ENCODE data around the genes GTSF1, OR6C1 and MYL6.

DNA sequence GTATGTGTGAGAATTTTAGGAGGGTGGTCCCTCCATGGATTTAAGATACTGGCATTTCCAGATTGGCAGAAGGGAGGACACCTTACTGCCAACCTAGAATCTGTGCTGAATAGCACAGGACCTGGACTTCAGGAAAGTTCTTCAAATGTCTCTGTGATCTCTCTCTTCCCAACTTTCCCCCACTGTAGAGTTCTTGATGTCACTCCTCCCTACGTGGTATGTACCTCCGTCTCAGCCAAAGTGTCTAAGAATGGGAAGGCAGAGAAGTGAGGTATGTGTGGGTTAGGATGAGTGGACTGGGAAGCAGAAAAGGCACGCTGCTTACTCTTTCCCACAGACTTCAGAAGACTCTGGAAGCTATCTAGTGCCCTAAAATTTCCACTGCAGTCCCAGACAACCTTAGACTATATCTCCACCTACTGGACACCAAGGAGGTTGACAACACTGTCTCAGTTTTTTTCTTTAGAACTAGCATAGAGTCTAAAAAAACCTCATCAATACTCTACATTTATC lies 20.4 kb upstream of the ITGA5 start:
- PRO-cap, 2 experiments = no peak in any of the 2 experiments

DNA sequence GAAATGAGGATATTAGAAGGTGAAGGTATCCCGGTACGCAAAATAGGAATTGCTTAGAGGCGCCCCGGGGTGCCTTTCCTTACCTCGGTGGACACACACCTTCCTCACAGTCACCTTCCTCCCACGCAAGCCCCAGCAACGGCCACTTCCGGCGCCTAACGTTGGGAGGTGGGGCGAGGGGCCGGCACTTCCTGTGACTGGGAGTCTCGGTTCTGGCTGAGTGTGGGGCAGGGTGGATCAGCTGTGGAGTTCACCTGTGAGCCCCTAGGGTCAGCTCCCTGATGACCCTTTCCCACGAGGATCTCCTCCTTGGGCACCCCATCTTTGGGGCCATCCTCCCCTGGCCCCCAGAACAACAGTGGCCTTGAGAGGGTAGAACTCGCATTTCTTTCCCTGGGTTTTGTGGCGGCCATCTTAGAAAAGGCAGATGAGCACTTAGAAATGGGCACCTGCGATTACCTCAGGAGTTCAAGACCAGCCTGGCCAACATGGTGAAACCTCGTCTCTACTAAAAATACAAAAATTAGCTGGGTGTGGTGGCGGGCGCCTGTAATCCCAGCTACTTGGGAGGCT lies at the start of gene GTSF1:
Gene GTSF1, minus strand, starts transcription at position 140 of the 573 bp plus-strand sequence.
- PRO-cap, 2 experiments = no peak in any of the 2 experiments

DNA sequence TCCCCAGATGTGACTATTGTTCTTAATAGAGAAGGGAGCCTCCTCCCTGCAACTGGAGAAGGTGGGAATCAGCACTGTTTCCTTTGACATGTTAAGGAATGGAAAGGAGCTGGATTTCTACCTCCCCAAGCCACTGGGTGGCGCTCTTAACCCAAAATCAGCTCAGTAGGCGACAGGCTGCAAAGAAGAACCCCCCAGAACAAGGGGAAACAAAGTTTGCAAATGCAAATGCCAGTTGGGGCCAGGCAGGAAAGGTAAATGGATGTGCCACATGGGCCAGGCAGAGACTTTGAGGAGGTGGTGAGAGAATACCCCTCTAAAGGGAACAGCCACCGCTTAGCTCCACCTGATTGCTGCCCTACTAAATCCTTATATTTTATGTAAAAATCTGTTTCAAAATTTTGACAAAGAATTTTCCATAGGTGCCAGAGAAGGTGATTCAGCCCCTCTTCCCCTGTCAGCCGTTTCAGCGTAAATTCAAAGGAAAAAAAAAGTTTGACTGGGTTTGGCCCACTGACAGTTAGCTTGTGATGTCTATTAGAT lies 22.2 kb upstream of the PDE1B start:
- PRO-cap, 2 experiments = no peak in any of the 2 experiments

DNA sequence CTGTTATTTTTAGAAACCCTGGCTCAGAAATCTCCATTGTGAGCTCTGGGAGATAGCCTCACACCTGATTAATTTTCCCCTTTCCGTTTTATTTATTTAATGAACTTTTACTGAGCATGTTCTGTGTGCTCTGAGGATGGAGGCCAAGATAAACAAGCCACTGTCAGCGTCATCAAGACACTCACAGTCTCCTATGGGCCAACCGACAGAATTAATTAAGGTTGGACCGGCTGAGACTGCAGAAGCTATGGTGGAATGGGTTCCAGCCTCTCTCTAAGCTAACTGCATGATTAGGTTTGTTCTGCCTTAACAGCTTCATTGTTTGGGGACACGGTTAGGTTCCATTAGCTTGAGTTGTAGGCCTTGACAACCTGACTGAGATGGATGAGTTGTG lies 13.6 kb downstream of the PDE1B start:
- PRO-cap, 2 experiments = no peak in any of the 2 experiments

- PRO-cap, 2 experiments = no peak in any of the 2 experiments
These were observed 40.7 kb downstream of the OR9K2 start for GRCh38 chr12:55166773-55167515.

DNA sequence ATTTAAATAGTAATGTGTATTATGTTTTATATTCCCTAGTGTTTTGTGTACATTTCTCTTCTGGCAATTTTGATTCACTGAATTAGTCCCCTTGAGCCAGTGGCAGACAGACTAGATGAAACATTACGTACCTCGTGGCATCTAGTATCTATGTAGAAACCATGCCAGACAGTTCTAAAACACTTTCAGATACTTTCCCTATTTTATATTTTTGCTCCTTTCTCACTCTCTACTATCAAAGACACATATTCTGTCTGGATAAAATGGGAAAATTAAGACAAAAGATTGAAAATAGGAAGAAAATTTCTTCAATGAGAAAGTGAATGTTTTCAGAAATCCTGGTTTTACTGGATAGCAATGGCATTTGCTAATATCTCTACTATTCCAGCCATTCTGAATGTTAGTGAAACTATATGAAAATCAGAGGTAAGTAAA lies at the start of gene OR6C1:
Gene OR6C1, plus strand, starts transcription at position 170 of the 435 bp plus-strand sequence.
- PRO-cap, 2 experiments = no peak in any of the 2 experiments

- PRO-cap, 2 experiments = no peak in any of the 2 experiments
These were observed 2.8 kb upstream of the BLOC1S1 start for GRCh38 chr12:55713032-55713530.

DNA sequence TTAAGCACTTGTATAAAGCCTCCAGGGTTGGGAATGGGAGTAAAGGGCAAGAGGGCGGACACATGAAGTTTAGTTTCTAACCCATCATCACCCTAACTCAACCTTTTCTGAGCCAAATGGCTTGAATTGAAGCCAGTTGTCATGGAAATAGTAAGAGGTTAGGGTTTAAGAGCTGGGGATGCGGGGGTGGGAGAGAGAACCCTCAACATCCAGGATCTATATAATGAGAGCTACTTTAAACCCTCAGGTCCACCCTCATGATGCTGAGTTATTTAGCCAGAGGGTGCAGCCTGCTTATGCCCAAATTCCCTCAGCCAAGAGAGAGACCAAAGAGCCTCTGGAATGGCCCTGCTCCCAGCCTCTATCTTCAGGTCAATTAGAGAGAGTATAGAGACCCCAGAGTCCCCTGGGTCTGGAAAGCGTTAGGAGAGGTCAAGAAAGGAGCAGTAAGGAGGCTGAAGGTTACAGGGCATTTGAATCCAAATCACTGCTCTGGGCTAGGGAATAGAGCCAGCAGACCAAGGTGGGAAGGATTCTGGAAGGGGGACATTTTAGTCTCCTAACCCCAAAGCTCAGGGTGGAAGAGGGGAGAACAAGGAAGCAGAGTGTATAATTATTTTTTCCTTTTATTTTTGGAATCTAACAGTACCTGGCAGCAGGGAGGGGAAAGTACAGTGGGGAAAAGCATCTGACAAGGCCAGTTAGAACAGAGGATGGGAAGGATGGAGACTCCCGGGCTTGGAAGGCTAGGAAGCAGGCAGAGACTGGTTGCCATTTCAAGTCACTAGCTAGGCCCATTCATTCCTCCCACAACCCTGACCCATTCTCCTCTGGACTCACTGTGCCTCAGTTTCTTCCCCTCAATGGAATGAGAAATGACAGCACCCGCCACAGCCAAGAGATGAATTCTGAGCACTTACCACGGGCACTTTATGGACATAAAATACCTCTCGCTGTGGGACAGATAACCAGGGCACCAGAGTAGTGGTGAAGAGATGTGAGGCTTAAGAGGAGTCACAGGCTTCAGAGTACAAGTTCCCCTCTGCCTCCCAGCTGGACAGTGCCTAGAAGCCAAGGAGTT lies 8.0 kb downstream of the GDF11 start:
- PRO-cap, 2 experiments = no peak in any of the 2 experiments

DNA sequence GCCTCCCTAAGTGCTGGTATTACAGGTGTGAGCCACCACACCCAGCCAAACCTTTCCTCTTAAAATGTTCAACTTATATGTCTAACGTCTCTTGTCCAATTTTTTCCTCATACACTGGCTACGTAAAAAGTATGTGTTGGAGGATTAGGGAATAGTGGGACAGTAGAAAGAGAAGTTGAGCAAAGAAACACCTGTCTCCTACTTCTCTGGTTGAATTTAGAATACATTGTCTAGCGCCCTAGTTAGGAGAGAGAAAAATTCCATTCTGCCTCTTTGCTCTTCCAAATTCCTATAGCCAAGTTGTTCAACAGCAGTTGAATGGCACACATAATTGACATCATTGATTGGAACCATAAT lies 34.7 kb downstream of the GDF11 start:
- PRO-cap, 2 experiments = no peak in any of the 2 experiments

GRCh38 chr12:55990457-55991292 lies 6.4 kb upstream of the SUOX start:
- PRO-cap, 2 experiments = no peak in any of the 2 experiments

GRCh38 chr12:56007164-56008524 lies 10.6 kb downstream of the SUOX start:
- PRO-cap, 2 experiments = peak in 2 of 2 experiments; most common plus-strand start chr12:56007396 (in 1); most common minus-strand start chr12:56007346 (in 1)

DNA sequence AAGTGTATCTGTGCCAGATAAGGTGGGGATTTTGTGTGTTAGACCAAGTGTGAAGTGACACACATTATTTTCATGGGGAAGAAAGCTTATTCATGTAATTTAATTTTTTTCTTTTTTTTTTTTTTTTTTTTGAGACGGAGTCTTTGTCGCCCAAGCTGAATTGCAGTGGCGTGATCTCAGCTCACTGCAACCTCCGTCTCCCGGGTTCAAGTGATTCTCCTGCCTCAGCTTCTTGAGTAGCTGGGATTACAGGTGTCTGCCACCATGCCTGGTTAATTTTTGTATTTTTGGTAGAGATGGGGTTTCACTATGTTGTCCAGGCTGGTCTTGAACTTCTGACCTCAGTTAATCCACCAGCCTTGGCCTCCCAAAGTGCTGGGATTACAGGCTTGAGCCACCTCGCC lies 2.5 kb downstream of the RPS26 start:
- PRO-cap, 2 experiments = no peak in any of the 2 experiments

GRCh38 chr12:56102968-56103635 lies 1.3 kb upstream of the PA2G4 start:
- PRO-cap, 2 experiments = no peak in any of the 2 experiments

DNA sequence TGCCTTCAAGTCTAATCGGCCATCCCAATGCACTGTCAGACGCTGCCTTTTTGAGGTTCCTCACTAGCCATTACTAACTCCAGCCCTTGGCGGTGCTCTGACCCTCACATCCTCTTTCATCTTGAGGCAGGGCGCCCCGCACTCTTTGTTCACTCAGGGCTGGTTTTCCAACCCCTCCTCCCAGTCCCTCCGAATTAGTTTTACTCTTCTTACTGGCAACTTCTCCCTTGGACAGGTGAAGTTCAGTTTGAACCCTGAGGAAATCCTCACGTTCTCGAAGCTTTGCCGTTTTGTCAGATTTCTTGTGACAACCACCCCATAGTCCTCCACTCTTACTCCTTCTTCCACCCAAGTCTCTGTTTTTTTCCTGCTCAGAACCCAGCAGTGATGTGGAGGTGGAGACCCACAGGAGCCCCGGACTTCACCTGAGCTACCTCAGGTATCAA lies 670 bp downstream of the ZC3H10 start:
- PRO-cap, 2 experiments = no peak in any of the 2 experiments

DNA sequence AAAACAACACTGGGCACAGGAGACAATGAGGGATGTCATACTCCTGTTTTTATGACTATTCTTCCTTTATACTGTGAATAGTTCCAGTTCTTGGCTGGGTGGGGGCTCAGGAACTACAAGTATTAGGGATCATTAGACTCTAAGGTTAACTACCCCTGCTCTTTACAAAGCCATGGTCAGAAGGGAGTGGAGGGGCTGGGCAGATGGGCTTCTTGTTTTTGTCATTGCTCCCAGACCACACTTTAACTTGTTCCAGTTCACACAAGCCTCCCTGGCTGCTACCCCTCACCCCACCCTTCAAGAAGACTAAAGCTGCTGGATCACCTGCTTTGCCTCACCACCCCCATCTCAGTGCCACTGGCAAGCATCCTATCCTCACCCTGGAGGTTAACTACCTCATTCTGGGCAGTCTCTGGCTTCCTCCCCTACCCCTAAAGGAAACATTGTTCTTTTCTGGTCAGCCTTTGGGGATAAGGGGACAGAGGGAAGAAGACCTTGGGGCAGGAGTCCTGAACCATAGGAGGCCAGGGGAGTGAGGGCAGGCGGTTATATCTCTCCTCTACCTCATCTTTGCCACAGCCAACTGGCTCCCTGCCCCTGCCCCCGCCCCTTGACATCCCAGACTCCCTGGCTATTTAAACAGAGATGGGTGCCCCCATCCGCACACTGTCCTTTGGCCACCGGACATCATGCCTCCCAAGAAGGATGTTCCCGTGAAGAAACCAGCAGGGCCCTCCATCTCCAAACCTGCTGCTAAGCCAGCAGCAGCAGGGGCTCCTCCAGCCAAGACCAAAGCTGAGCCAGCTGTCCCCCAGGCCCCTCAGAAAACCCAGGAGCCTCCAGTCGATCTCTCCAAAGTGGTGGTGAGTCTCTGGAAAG lies 1.1 kb downstream of the MYL6B start:
- PRO-cap, 2 experiments = no peak in any of the 2 experiments

GRCh38 chr12:56157608-56158534 lies at the start of gene MYL6:
Gene MYL6, plus strand, starts transcription at chr12:56158359.
- PRO-cap, 2 experiments = peak in 2 of 2 experiments; most common plus-strand start chr12:56157821 (in 2); most common minus-strand start chr12:56157759 (in 1)

DNA sequence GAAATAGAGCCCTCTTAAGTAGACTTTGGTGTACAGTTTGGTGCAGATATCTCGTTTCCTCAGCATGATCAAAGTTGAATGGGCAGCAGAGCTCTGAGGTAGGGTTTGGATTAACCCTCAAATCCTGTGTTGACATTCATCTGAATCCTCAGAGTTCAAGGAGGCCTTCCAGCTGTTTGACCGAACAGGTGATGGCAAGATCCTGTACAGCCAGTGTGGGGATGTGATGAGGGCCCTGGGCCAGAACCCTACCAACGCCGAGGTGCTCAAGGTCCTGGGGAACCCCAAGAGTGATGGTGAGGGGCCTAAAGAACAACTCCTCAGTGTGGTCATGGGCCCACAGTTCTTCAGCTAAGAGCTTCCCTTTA lies 1.3 kb downstream of the MYL6 start:
- PRO-cap, 2 experiments = no peak in any of the 2 experiments

GRCh38 chr12:56189034-56189165 lies 383 bp downstream of the SMARCC2 start:
- PRO-cap, 2 experiments = no peak in any of the 2 experiments

DNA sequence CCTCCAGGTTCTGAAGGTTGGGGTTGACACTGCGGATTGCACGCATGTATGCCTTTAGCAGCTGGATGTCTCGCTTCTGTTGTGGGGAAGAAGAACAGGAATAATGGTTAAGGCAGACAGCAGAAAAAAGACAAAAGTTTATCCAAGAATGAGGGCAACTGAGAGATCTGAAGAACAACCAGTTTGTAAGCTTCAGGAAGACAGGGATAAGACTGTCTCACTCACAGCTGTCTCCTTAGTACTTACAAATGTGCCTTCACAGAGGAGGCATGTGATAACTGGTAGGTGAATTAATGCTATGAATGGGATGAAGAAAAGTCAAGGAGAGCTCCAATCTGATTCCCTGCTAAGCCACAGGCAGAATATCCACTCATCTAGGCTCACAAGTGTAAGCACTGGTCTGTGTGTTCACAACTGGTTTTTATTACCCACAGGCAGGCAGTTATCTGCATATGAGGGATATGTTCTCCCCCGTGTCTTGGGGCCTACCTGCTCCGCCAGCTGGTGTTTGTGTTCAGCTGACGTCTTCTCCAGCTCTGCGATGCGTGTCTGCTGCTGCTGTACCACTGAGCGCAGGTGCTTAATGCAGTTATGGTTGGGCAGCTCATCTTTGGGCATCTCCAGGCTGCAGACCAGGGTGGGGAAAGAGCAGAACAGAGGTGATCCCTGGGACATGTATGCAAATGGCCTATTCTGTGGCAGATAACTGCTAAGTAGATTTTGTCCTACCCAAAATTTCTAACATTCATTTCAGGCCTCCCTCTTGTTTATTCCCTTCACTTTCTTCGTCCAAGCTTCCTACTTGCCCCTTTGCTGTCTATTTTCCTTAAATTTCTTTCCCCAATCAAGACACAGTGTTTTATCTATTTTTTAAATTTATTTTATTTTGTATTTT lies 13.8 kb downstream of the RNF41 start:
- PRO-cap, 2 experiments = no peak in any of the 2 experiments

DNA sequence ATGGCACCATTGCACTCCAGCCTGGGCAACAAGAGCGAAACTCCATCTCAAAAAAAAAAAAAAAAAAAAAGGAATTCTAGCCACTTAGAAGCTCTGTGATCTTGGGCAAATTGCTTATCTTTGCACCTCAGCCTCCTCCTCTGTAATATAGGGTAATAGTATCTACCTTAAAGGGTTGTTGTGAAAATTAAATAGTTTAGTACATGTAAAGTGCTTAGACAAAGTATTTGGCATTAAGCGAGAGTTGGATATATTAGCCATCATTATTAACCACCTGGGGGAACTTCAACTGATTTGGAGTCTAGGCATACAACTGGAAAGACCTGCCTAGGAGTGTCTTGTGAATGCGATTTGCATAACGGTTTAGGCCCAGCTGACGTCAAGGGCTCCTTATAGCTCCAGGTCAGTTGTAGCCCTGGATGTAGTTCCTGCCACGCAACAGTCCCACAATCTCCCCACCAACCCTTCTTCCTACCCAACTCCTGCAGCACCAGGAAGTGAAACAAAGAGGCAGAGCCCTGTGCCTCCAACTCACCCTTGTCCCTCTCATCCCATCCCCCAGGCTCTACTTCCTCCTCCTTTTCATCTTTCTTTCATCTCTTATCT lies 2.2 kb upstream of the IL23A start:
- PRO-cap, 2 experiments = no peak in any of the 2 experiments

Measured in Colon Carcinoma Metastatic in the Brain (tissue), 2 donors.